Islet of Langerhans (tissue), 1 donor: ENCODE measurements around the gene SERPINB6.

- RRBS = no CpG with 5 or more reads among the region's 2 CpGs
These were observed 23.7 kb downstream of the GMDS start for GRCh38 chr6:2221847-2222046.

DNA sequence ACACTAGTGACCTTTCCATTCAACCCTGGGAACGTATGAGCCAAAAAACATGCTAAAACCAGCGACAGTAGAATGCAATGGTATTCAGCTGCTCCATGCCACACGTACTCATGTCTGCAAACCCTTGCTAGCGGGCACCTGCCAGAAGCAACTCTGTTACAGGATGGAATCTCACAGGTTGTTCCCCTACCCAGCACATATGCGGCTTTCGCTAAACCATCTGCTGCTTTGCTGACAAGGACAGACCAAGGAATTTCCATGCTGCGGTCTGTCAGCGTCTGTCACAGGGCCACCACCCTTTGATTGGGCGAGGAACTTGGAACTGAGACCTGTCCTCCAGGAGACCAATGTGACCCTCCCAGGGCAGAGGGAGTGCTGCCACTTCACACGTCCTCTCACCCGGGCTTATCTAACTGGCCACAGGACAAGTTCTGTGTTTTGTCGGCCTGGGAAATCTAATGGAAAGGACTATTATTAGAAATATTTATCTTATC lies 16.6 kb downstream of the MYLK4 start:
- RRBS = no CpG with 5 or more reads among the region's 12 CpGs

- RRBS = no CpG with 5 or more reads among the region's 3 CpGs
These were observed 23.8 kb downstream of the SERPINB1 start for GRCh38 chr6:2817844-2818293.

DNA sequence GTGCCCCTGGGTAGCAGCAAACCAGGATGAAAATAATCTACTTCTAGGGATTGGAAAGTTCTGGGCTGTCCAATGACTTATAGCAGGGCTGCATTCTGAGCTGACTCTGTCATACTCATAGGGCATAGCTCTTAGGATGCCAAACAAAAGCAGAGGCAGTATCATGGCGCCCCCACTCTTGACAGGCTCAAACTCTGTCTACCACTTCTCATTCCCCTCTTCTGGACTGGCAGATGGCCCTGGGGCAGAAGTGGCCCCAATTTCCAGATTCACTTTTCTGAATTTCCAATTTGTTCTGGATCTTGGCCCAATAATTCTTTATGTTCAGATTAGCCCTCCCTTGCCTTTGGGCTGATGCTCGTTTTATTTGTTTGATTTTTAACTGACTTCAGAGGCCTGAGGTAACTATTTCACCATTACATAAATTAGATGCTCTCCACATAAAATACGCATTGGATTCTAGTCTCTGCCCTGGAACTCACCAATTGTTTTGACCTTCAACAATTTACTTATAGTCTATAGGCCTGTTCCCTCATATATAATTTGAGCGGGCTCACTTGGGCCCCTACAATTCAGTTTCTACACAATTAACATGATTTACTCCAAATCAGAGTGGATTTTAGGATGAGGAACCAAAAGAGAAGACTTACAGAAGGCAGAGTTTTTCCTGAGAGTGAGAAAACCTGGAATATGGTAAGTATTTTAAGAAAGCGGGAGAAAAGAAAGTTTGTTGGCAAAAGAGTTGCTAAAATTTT lies 10.0 kb downstream of the SERPINB1 start:
- RRBS = no CpG with 5 or more reads among the region's 5 CpGs

- RRBS = no CpG with 5 or more reads among the region's 5 CpGs
These were observed 11.3 kb upstream of the SERPINB1 start for GRCh38 chr6:2853071-2853352.

- RRBS = no CpG with 5 or more reads among the region's 10 CpGs
These were observed 28.9 kb upstream of the SERPINB9 start for GRCh38 chr6:2931845-2932577.

DNA sequence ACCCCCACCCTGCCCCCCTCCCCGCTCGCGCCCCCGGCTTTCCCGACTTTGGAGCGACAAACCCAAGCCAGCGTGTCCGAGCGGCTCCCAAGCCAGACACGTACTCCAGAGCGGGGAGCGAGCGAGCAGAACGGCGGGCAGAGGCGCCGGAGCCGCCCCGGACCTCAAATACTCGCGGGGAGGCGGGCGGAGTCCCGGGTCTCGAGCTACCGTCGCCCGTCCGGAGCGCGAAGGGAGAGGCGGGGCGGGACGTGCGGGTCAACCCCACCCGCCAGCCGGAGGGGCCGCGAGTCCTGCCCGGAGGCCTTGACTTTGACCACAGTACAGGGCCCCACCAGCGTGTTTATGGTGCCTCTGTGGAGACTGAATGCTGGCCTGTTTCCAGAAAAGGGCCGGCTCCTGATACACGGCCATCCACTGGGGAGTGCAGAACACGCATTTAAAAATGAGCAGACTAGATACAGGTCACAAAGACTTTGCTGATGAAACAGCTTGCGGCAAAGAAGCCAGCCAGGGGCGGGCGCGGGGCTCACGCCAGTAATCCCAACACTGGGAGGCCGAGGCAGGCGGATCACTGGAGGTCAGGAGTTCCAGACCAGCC lies at the start of gene SERPINB6:
Gene SERPINB6 (minus strand): TSS at position 139 of the 601 bp plus-strand sequence.
- RRBS = 5% methylated on average over 21 of the region's 51 CpGs

DNA sequence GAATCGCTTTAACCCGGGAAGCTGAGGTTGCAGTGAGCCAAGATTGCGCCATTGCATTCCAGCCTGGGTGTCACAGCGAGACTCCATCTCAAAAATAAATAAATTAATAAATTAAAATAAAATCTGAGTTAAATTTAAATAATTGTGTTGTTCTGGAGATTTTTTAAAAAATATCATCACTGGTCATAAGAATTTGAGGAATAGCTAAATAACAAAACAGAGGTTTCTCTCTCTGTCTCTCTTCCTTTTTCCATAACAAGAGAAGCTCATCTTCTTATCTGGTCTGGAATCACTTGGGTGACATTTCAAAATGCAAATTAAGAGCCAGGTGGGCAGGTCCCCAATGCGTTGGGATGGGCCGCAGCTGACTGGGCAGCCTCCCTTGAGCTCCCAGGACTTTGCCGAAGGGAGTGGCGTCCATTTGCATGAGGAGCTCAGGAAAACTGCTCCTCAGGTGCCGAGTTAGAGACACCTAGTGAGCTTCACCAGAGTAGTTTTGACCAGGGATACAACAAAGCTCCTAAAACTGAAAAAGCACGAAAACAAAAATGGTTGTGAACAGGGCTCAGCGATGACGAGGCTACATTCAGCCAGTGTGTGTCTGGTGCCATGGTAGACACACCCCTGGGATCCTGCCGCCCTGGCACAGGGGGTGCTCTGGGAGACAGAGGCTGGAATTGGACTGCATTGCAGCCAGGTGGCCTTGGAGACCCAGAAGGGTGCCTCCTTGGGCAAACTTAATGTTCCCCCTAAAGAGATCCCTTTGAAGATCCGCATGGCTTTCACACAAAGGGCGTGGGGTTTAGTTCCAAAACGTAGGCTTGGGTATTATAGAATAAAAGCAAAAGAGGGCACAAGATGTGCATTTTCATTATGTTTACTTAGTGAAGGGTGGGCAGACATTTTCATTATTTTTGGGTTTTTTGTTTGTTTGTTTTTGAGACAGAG lies 13.5 kb upstream of the SERPINB6 start:
- RRBS = no CpG with 5 or more reads among the region's 16 CpGs

DNA sequence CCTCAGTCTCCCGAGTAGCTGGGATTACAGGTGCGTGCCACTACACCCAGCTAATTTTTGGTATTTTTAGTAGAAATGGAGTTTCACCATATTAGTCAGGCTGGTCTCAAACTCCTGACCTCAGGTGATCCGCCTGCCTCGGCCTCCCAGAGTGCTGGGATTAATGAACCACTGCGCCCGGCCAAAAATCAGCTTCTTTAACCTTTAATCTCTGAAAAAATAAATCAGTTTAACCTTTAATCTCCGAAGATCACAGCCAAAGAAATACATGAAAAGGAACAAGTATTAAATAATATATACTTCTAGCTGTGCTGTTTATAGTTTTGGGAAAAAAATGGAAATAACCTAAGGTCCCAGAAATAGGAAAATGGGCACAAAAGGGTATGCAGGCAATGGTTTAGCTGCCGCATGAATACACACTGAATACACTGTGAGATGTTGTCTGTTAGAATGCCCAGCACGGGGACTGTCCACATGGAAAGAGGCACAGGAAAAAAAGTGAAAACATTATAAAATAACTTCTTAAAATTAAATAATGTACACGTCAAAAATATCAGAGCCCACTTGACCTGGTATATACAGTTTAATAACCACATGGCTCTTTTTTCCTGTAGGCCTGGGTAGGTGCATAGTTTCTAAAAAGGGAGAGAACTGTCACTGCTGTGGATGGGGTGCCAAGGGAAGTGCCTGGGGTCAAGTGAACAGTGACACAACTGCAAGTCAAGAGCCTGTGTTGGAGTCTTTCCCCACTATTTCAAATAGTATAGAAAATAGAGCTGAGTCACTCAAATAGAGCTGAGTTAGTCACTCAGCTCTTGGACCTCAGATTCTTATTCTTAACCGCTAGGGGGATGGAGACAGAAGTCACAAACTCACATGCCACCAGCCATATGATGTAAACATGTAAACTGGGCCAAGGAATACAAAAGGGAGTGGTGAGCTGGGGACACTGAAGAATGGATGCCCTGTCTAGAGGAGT lies 1.8 kb downstream of the NQO2 start:
- RRBS = no CpG with 5 or more reads among the region's 11 CpGs

- RRBS = no CpG with 5 or more reads among the region's 10 CpGs
These were observed 19.5 kb downstream of the NQO2 start for GRCh38 chr6:3018849-3019966.

DNA sequence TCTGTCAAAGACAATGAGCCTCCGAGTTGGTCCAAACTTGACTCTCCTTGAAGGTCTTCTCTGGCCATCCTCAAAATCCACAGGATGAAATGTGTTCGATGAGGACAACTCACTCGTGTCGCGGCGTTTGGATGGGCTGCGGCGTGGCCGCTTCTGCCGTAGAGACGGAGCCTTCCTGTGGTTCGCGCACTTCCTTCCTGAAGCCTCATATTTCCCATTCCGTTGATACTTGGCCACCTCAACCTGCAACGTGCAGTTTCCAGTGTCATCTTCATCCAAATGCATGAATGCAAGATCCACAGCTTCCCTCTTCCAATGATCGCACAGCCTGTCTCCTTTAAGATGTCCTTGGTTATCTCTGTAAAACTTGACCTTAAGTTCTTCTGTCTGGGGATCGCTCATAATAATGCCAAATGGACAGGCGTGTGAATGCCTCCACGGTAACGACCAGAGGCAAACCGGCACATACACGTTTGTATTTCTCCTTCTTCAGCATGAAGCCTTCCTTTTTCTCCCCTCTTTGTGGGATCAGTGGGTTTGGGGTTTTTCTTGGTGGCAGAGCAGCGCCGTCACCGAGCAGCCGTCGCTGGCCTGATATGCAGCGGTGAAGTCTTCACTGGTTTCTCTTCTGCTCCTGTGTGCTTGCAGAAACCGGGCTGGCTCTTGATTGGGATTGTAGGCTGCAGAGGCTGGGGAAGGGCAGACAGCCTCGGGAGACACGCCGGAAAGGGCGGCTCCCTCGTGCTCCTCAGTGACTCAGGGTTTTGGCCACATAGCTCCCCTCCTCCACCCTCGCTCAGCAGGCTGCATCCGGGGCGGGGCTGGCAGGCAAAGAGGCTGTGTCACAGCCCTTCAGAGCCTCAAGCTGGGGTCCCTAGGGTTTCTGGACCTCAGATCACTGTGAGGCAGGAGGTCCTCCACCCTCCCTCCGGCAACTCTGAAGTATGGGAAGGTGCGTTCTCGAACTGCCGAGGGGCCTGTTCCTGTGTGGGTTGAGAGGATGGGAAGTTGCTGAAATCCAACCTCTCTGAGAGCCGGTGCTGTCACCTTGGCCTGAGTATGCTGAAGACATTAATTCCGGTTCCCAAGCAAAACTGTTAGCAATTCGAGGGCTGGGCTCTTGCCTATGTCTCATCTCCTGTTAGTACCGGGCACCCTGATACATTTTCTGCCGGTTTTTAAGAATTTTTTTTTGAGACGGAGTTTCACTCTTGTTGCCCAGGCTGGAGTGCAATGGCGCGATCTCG lies 24.0 kb downstream of the NQO2 start:
- RRBS = 48% methylated on average over 14 of the region's 50 CpGs

- RRBS = no CpG with 5 or more reads among the region's 3 CpGs
These were observed 12.5 kb downstream of the RIPK1 start for GRCh38 chr6:3080856-3081167.

DNA sequence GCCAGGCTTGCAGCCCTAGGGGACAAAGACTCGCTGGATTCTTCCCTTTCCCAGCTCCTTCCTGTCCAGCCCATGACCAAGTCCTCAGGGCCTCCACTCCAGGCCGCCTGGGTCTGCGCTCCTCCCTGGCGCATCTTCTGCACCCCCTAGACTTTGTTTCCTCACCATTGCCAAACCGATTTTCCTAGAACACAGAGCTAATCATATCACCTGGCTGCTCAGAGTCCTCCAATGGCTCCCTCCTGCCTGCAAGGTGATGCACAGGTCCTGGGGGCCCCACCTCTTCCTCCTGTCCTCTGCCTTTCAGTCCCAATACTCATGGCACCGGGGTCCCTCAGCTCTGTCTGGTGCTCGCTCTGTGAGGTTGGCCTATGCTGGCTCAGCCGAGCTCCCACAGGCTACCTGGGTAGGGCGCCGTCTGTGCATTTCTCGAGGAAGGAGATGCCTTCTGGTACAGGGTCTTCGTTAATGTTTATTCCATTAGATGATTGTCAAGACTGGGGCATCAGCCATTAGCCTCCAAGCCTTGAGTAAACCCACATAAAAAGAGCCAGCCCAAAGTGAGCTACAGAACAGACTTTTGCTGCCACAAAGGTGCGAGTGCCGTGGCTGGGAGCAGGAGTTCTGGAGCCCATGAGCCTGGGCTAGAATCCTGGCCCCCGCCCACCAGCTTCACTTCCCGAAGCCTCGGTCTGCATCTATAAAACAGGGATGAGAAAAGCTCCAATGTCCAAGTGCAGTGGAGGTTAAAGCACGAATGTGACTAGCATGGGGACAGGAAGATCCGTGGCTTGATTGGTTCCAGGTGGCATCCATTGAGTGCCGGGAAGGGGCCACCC lies 17.8 kb downstream of the PSMG4 start:
- RRBS = no CpG with 5 or more reads among the region's 20 CpGs

DNA sequence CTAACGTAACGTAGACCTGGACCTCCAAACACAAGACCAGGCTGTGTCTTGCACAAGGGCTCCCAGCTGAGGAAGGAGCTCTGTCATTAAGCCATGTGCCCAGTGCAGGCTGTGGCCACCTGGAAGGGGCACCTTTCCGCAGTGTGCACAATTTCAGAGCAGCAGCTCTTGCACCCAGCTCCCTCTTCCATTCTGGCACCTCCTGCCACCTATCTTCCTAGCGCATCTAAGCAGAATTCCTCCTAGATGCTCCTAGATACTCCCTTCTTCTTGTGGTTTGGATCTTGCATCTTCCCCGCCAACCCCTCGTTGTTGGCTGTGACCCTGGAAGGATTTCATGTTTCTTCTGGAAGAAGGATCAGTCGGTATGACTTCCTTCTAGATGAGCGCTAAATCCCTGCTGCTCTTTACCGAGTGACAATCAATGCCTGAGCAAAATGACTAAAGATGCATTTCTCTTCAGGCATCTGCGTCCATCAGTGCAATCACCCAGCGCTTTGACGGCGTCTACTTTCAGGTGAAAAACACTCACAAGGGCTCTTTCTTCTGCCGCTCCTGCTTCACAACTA lies 58.6 kb downstream of the PSMG4 start:
- RRBS = no CpG with 5 or more reads among the region's 14 CpGs

GRCh38 chr6:3317786-3318561 lies 59.2 kb downstream of the PSMG4 start:
- RRBS = no CpG with 5 or more reads among the region's 20 CpGs

GRCh38 chr6:3350900-3351912 lies 92.5 kb downstream of the PSMG4 start:
- RRBS = no CpG with 5 or more reads among the region's 18 CpGs

- RRBS = no CpG with 5 or more reads among the region's 5 CpGs
These were observed 96.4 kb downstream of the PSMG4 start for GRCh38 chr6:3355294-3355462.

DNA sequence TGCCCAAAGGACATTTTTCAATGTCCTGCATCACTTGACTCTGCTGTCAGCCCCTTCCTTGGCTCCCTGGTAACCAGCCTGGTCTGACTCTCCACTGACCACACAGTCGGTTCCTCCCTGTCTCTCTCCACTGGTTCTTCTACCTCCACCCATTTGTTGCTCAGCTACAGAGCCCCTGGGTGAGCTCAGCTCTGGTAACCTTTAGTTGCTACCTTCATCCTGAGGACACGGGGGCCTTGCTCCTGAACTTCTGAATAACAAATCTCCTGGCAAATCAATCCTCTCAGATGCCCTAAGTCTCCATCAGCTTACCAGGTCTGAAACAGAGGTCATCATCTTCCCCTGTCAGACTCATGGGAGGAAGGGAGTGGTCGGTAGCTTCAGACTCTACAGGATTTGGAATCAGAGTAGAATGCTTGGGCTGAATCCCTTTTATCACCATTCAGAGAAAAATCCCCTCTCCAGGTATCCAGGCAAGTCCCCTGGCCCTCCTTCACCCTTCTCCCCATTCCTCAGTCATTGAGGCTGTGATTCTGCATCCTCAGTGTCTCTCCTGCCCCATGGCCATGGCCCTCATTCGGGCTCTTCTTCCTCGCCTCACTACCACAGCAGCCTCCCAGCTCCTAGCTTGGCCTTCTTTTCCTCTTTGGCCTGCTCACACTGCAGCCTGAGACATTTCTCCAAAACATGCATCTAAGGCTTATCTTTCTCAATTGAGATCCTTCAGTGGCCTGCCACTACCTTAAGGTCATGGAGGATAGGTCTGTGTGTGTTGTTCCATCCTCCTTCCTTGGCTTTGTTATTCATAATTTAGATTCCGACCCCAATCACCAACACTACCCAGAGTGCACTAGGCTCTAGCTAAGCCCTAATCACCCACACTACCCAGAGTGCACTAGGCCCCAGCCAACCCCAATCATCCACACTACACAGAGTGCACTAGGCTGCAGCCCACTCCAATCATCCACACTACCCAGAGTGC lies 55.0 kb downstream of the SLC22A23 start:
- RRBS = no CpG with 5 or more reads among the region's 6 CpGs

GRCh38 chr6:3403116-3403691 lies 53.6 kb downstream of the SLC22A23 start:
- RRBS = no CpG with 5 or more reads among the region's 5 CpGs

GRCh38 chr6:3410361-3411323 lies 46.2 kb downstream of the SLC22A23 start:
- RRBS = no CpG with 5 or more reads among the region's 15 CpGs